ENCODE data around the gene CDCA8.

DNA sequence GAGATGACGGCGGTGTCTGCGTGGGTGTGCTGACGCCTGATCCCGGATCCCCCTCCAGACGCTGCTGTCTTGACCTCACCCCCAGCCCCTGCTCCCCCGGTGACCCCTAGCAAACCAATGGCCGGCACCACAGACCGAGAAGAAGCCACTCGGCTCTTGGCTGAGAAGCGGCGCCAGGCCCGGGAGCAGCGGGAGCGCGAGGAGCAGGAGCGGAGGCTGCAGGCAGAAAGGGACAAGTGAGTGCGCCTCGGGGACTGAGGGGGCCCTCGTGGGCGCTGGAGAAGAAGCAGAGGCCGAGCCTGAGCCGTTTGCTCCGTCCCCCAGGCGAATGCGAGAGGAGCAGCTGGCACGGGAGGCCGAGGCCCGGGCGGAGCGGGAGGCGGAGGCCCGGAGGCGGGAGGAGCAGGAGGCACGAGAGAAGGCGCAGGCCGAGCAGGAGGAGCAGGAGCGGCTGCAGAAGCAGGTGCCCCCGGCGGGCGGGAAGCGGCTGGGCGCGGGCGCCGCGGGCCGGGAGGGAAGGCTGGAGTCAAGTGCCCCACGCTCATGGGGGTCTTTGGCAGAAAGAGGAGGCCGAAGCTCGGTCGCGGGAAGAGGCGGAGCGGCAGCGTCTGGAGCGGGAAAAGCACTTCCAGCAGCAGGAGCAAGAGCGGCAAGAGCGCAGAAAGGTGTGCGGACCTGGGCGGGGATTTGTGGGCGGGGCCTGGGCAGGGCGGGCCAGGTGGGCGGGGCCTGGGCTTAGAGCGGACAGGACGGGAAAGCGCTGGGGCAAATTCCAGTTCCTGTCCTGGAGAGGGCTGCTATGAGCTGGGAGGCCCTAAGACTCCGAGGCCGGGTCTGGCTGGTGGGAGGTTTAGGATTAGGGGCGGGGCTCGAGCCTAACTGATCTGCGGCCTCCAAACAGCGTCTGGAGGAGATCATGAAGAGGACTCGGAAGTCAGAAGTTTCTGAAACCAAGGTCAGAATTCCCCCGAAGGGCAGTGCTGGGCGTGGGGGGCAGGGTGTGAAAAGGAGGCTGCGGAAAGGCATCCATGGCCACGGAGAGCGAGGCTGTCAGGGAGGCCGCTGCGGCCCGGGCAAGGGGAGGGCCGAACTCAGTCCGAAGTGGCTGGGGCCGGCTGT, 22.8 kb downstream of the MAP7D1 start:
- PRO-cap = no peak
- RAMPAGE, long total RNA = no peak

DNA sequence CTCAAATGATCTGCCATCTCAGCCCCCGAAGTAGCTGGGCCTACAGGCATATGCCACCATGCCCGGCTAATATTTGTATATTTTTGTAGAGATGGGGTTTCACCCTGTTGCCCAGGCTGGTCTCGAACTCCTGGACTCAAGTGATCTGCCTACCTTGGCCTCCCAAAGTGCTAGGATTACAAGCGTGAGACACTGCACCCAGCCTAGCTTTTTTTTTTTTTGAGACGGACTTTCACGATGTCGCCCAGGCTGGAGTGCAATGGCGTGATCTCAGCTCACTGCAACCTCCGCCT, 34.1 kb downstream of the MAP7D1 start:
- PRO-cap = no peak
- RAMPAGE, long total RNA = no peak

GRCh38 chr1:36234128-36234721, 10.0 kb downstream of the THRAP3 start:
- PRO-cap = no peak
- RAMPAGE, long total RNA = no peak

DNA sequence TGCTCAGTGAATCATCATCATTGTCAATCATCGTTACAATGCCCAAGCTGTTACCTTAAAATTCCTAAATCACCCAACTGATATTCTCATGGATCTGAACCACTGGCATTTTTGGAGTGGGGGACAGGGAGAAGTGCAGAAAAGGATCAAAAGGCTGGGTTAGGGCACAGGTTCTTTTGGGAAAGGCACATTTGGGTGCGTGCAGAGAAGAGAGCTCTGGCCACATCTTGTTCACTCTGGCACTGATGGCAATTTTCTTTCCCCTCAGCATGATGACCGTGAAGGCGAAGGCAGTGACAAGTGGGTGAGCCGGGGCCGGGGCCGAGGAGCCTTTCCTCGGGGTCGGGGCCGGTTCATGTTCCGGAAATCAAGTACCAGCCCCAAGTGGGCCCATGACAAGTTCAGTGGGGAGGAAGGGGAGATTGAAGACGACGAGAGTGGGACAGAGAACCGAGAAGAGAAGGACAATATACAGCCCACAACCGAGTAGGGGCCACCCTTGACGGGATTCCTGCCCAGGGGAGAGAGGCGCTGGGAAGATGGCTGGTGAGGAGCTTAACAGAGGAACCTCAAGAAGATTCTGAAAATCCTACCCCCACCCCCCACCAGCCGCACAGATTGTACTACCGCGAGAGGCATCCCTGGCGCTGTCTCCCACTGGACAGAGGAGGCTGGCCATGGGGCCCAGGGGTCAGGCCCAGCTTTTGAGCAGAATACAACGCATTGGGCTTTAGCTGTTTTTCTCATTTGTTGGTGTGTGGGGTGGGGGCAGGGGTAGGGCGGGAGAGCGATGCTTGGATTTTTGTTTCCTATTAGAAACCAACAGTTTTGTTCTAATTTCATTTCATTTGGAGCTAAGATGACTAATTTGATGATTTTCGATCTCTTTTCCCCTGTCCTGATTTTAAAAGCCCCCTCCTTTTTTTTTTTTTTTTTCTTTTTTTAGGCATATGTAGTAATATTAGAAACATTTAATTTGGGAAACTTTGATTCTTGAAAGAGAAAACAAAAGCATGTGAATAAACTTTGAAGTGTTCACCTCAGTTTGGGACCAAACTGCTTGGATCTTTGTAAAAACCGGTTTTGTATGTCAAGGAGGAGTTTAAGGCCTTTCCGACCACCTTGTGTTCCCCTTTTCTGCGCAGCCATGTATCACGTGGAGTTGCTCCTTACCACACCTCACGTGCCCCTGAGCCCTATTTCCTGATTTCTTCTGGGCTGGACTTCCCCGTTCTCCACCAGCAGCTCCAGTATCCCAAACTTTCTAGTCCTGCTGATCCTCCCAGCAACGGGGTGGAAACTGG, 2.2 kb upstream of the SH3D21 start:
- PRO-cap = no peak
- RAMPAGE, long total RNA = no peak

DNA sequence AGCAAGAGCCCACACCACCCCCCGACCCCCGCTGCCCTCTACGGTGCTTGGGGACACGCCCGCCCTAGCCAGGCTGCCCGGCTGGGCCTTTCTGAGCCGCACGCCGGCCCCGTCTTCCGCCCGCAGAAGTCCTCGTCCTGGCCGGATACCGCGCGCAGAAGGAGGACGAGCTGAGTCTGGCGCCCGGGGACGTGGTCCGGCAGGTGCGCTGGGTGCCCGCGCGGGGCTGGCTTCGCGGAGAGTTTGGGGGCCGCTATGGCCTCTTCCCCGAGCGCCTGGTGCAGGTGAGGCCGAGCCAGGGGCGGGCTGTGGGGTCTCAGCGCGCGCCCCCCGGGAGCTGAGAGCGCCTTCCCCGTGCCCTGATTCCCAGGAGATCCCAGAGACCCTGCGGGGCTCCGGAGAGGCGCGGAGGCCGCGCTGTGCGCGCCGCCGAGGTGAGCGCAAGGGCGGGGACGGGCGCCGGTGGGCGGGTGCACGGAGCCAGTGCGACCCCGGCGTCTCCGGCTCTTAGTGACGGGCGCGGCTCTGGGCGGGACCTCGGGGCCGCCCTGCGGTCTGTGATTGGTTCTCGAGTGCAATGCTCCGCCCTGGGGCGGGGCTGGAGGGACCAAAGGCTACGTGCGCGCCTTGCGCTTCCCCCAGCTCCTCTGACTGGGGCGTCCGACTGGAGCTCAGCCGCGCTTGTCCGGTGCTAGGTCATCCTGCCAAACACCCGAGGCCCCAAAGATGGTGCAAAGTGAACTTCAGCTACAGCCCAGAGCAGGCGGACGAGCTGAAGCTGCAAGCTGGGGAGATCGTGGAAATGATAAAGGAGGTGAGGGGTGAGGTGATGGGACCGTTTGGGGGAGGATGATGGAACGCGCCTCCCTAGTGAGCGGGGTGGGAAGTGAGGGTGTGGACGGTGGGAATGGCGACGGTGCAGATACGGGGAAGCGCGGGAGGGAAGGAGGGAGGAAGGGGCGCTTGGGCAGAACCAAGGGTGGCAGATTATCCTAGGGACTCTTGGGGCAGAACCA, 612 bp downstream of the SH3D21 start:
- PRO-cap = no peak
- RAMPAGE, long total RNA = no peak

DNA sequence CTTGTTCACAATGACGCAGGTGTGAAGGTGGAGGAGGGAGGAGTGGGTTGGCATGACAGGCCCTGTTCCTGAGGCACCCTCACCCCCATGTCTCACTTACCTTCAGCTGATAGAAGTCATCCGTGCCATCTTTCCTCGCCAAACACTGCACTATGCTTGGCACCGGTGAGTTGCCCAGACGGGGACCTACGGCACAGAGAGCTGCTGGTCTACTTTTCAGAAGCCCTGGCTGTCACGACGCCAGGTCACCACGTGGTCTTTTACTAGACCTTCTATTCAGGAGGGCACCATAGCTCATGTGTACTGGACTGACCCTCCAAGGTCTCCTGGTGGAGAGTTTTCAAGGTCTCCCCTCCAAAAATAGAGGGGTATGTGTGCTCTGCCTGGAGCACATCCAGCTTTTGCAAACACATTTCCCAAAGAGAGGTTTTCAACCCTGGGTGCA, 27.1 kb downstream of the STK40 start:
- PRO-cap = no peak
- RAMPAGE, long total RNA = no peak

GRCh38 chr1:36380861-36381953, 4.5 kb downstream of the STK40 start:
- PRO-cap = no peak
- RAMPAGE, long total RNA = no peak

DNA sequence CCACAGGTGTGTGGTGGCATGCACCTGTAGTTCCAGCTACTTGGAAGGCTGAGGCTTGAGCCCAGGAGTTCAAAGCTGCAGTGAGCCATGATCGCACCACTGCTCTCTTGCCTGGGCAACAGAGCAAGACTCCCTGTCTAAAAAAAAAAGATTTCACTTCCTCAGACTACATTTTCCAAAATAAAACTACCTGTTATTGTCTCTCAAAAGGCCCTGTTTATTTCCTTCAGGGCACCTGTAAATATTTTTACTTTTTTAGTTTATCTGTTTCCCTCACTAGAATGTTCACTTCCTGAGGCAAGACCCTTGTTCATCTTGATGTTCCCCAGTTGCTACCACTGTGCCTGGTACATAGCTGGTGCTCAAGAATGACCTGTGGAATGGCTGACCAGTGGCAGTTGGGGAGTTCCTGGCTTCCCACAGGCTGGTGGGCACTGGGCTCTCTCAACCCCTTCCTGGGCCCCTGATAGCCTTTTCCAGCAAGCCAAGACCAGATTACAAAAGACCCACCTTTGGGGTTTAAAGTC, 4.9 kb upstream of the STK40 start:
- PRO-cap = no peak
- RAMPAGE, long total RNA = no peak

- PRO-cap = no peak
- RAMPAGE, long total RNA = no peak
Observed at GRCh38 chr1:36453982-36454782, 3.9 kb upstream of the OSCP1 start.

DNA sequence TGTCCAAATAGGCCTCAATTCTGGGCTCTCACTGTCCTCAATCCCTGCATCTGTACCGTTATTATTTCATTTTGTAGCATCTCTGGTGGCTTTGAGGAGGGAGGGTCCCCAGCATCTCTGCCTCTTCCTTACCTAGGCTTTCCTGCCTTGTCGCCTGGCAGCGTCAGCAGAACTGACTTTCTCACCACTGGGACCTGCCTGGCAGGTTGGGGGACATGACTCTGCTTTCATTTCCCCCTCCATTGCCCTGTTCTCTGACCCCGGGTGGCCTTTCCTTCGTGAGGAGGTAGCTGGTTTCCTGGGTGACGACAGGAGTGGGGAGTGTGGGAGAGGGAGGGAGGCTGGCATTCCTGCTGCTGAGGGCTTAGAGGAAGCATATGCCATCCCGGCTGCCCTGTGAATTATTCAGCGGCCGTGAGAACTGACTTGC, 181.8 kb upstream of the CSF3R start:
- PRO-cap = no peak
- RAMPAGE, long total RNA = no peak

DNA sequence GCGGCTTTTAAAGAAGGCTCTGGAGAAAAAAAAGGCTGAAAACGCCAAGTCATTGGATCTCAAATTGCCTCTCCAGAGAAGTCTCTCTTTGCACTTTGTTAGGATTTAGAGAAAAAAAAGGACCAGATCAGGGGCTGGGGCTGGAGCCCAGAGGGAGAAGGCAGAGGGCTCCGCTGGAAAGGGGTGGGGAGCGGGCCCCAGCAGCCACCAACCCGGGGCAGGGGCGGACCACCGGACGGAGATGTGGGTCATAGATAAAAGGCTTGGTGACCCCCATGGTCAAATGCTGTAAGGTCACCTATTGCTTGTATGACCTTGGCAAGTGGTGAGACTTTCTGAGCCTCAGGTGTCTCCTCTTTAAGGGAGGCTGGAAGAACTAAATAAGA, 209.8 kb downstream of the GRIK3 start:
- PRO-cap = no peak
- RAMPAGE, long total RNA = no peak

- PRO-cap = no peak
- RAMPAGE, long total RNA = no peak
Observed at GRCh38 chr1:37036074-37036592, 1.8 kb upstream of the GRIK3 start.

DNA sequence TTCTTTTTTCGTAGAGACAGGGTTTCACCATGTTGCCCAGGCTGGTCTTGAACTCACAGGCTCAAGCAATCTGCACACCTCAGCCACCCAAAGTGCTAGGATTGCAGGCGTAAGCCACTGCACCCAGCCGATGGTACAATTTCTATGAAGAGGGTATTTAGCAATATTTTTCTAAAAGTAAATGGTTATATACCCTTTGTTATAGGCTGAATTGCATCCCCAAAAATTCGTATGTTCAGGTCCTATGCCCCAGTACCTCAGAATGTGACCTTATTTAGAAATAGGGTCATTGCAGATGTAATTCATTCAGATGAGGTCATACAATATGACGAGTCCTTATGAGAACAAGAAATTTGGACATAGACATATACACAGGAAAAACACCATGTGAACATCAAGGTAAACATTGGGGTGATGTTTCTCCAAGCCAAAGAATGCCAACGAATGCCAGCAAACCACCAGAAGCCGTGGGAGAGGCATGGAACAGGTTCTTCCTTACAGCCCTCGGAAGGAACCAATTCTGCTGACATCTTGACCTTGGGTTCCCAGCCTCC, 13.0 kb upstream of the ZC3H12A start:
- PRO-cap = no peak
- RAMPAGE, long total RNA = no peak

DNA sequence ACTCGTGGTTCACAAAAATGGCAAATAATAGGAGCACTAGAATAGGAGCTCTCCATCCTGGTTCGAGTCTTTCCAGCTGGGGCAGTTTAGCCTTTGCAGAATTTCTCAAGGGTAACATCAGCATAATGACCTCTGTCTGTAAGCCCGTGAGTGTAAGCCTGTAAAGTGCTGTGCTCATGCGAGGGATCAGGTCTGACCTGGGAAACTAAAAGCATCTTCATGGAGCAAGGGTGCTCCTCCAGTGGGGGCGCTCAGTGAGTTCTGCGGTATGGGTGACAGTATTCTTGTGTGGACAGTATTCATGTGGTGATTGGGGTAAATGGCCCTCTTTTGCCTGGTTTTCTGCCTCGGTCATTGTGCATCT, 824 bp upstream of the ZC3H12A start:
- PRO-cap = no peak
- RAMPAGE, long total RNA = no peak

DNA sequence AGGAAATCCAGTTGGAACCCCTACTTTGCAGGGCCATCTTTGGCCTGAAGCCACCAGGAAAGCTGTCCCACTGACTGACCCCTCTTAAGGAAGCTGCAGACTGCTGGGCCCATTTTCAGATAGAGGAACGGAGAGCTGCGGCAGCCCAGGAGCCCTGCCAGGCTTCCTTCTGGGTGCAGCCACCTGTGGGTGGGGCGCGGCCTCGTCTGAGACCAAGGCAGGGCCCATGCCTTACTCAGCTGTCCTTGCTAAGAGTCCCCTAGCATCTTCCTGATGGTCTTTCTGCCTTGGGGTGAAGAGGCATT, 4.8 kb downstream of the ZC3H12A start:
- PRO-cap = no peak
- RAMPAGE, long total RNA = no peak

DNA sequence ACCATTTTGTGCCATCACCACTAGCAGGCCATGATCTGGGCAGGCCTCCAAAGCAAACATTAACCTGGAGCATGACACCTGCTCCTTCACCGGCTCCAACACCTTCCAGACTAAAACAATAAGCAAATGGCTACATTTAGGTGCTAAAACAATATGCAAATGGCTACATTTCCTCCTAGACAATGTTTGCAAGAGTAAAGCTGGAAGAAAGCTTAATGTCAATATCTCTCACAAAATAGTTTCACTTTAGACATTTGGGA, 16.7 kb downstream of the MEAF6 start:
- PRO-cap = no peak
- RAMPAGE, long total RNA = no peak

DNA sequence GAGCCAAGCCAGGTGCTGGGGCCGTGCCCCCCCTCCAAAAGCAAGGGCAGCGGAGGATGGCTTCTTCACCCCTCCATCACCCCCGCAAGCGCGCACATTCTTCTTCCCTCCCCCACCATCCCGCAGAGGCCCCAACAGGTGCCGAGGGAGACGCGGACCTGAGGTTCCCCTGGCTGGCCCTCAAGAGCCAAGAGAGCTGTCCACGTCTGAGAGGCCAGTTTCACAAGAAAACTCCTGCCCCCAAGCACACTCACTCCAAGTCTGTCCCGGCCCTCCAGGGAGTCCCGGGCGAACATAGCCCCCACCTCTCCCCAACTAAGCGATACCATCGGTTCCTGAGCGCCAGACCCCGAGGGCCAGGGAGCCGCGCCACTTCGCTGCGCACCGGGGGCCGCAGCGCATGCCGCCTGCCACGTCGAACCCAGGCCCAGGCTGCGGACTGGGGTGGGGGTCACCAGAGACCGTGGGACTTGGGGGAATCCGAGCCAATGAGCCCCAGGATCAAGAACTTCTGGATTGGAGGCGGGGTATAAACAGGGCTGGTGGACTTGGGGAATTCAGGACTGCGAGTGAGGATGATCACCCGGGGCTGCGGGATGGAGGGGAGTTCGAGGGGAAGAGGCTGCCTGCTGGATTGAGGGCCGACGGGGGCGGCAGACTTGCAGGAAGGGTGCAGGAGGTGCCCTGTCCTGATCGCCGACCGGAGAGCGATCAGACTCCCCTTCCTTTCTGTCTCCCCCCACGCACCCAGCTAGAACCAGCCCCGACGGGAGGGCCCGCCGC, 780 bp downstream of the RSPO1 start:
- PRO-cap = no peak
- RAMPAGE, long total RNA = no peak

DNA sequence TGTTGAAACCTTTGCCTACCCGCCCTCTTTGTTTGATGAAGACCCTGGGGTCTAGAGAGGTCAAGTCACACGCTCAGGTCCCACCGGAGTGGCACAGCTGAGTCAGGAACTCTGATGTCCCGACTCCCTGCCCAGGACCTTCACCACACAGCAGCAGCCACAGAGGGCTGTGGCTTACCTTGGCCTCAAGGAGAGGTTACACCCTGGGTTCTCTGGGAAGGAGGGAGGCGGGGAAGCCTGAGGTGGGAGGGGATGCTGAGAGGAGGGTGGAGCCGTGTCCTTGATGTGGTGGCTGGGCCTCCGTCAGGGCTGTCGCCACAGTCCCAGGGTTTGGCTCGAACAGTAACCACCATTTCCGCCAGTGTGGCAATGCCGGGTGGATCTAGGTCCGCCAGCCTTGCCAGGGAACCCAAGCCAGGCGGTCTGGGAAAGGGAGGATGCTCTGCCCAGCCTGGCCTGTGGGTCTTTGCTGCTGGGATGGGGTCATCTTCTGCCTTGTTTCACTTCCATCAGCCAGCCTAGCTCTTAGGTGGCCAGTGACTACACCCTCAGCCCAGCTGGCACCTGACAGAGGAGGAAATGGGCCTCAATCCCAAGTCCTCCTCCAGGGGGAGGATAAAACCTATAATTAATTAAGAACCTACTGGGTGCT, 16.4 kb downstream of the C1orf109 start:
- PRO-cap = no peak
- RAMPAGE, long total RNA = no peak

DNA sequence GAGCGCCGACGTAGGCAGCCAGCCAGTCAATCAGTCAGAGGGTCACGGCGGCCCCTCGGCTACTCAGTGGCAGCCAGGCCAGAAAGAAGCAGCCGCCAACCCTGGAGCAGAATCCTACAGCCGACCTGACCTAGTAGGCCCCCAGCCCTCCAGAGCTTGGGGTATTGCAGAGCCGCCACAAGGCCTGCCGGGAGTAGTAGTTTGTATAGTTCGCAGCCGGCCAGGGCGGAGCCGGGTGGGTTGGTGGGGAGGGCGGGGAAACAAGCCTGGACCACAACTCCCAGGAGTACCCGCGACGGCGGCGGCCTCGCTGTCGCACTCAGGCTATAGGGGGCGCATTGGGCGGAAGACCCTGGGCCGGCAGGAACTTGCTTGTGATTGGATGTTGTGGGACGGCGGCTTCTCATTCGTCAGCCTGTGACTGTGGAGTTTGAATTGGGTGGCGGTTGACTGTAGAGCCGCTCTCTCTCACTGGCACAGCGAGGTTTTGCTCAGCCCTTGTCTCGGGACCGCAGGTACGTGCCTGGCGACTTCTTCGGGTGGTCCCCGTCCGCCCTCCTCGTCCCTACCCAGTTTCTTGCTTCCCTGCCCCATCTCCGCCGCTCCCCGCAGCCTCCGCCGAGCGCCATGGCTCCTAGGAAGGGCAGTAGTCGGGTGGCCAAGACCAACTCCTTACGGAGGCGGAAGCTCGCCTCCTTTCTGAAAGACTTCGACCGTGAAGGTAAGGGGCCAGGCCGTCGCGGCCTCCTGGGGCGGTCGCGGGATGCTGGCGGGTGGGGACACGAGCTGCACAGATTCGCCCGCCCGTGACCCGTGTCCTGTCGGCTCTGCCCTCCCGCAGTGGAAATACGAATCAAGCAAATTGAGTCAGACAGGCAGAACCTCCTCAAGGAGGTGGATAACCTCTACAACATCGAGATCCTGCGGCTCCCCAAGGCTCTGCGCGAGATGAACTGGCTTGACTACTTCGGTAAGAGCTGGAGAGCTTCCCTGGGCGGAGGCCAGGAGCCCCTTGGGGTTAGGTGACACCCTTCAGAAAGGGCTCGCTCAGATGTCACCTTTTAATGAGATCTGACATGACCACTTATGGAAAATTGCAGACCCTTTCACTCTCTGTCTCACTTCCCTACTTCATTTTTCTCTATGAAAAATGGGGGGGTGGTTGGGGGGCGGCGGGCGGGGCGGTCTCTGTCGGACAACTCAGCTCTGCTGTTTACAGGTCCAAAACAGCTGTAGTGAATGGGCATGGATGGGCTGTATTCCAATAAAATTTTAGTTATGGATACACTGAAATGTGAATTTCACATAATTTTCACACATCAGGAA, at the start of gene CDCA8:
Gene CDCA8, plus strand, starts transcription at position 453 of the 1,326 bp plus-strand sequence.
- PRO-cap = no peak
- RAMPAGE, long total RNA = no peak

DNA sequence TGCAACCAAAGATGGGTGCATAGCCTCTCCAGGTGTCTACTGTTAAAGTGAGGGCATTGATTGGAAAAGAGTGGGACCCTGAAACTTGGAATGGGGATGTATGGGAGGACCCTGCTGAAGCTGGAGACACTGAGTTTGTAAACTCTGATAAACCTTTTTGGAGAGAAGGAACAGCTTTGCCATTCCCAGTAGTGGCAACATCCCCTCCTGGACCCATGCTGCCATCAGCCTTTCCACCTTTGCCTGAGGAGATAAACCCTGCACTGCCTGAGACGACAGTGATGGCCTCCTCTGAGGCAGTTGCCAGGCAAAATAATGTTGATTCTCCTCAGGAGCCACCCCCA, 98.7 kb upstream of the POU3F1 start:
- PRO-cap = no peak
- RAMPAGE, long total RNA = no peak

All from spinal cord (tissue), 3 donors.